Melanocyte of skin (primary cell): Measurements from ENCODE around the genes NEURL1B and CREBRF.

GRCh38 chr5:172453199-172453711 lies 1.1 kb downstream of the SH3PXD2B start:
- CAGE, long polyA plus RNA, 2 experiments, result no peak in any of the 2 experiments

GRCh38 chr5:172640717-172641518 lies at the start of gene NEURL1B:
Gene NEURL1B (plus strand): TSS chr5:172641263.
- CAGE, long polyA plus RNA, 2 experiments, result no peak in any of the 2 experiments

GRCh38 chr5:172646731-172647354 lies 5.8 kb downstream of the NEURL1B start:
- CAGE, long polyA plus RNA, 2 experiments, result no peak in any of the 2 experiments

DNA sequence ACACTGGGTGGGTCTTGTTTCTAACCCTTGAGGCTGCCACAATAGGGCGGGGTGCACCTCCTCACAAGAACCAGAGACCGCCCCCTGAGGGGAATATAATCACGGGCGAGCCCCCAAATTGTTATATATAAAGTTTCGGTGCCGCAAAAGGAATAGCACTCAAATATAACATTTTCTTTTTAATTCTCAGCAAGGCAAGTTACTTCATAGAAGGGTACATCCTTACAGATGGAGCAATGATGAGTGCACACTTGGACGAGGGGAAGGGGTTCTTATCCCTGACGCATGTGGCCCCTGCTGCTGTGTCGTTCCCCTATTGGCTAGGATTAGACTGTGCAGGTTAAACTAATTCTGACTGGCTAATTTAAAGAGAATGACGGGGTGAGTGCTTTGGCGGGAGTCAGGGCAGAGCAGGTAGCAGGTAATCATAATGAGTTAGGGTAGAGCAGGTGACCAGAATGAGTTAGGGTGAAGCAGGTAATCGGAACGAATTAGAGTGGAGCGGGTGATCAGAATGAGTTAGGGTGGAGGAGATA lies 14.8 kb downstream of the NEURL1B start:
- CAGE, long polyA plus RNA, 2 experiments, result no peak in any of the 2 experiments

GRCh38 chr5:172677947-172678252 lies 36.8 kb downstream of the NEURL1B start:
- CAGE, long polyA plus RNA, 2 experiments, result no peak in any of the 2 experiments

DNA sequence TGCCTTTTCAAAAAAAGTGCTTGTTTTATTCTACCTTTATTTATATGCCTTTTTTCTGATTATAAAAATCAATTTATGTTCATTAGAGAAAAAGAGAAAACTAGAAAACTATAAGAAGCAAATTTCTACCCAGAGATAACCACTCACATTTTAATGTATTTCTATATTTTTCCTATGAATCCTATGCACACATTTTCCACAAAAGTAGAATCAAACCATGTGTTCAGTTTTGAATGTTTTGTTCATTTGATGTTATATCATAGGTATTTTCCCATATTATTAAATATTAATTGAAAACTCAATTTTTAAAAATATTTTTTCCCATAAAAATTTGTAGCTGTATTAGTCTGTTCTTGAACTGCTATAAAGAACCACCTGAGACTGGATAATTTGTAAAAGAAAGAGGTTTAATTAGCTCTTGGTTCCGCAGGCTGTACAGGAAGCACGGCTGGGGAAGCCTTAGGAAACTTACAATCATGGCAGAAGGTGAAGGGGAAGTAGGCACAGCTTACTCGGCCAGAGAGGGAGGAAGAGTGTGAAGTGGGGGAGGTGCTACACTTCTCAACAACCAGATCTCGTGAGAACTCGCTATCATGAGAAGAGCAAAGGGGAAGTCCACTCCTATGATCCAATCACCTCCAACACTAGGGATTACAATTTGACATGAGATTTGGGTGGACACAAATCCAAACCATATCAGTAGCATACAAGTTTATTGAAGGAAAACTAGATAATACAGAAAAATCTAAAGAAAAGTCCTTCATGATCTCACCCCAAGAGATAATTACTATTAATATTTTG lies 39.7 kb downstream of the NEURL1B start:
- CAGE, long polyA plus RNA, 2 experiments, result no peak in any of the 2 experiments

GRCh38 chr5:172721867-172722393 lies 49.1 kb downstream of the DUSP1 start:
- CAGE, long polyA plus RNA, 2 experiments, result no peak in any of the 2 experiments

GRCh38 chr5:172725092-172725627 lies 45.8 kb downstream of the DUSP1 start:
- CAGE, long polyA plus RNA, 2 experiments, result no peak in any of the 2 experiments

GRCh38 chr5:172833351-172834072 lies 539 bp upstream of the ERGIC1 start:
- CAGE, long polyA plus RNA, 2 experiments, result no peak in any of the 2 experiments

GRCh38 chr5:172854886-172855443 lies 20.9 kb downstream of the ERGIC1 start:
- CAGE, long polyA plus RNA, 2 experiments, result no peak in any of the 2 experiments

DNA sequence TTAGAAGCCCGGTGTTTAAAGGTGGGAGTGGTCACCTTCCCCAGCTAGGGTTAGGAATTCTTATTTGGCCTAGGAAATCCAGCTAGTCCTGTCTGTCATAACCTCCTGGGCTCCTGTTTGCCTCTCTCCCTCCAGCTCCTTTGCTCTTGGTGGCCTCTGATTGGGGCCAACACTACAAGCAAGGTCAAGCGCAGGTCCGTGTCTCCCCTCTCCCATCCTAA lies 53.3 kb upstream of the RPL26L1 start:
- CAGE, long polyA plus RNA, 2 experiments, result no peak in any of the 2 experiments

DNA sequence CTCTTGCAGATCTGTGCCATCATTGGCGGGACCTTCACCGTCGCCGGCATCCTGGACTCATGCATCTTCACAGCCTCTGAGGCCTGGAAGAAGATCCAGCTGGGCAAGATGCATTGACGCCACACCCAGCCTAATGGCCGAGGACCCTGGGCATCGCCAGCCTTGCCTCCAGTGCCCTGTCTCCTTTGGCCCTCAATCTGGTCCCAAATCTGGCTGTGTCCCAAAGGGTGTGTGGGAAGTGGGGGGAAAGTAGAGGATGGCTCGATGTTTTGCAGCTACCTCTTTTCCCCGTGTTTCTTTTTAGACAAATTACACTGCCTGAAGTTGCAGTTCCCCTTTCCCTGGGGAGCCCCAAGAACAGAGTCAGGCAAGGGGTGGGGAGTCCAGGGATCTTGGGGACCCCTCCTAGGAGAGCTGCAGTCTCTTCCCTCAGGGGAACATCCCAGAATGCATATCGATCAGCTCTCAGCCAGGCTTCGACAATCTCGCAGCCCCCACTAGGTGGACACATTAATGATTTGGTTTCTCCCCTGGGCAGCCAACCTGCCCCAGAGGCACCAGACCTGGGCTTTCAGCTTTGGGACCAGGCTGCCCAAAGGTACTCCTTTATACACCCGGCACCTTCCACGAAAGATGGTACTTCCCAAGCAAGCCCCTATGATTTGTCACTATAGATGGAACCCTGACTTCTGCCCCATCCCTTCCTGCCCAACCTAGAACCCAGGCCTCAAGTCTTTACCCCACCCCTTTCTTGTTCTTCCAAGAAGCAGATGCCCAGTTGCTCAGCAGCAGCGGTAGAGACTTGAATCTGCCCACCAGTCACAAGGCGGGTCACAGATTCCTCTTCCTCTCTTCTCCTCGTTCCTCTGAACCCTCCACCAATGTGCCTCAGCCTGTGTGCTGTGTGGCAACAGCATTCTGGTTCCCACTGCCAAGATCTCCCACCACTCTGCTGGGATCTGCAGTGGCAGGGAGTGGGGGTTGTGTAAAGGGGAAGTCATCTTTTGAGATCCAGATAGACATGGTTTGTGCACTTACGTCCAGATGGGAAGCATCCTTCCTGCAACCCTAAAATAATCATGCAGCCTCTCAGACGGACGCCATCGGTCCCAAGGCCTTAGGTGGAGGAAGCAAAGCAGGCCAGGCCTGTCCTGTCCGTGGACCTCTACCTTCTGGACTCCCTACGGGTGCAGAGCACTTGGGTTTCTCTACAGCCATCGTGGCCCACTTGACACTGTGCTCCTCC lies 8.1 kb upstream of the RPL26L1 start:
- CAGE, long polyA plus RNA, 2 experiments, result no peak in any of the 2 experiments

GRCh38 chr5:173056266-173057240 lies at the start of gene CREBRF:
Gene CREBRF (plus strand): TSS chr5:173056352.
- CAGE, long polyA plus RNA, 2 experiments, result start-site peak on the plus strand in 1 of 2 experiments, at chr5:173056368-173056412 at its widest, 39 to 120 reads per replicate

GRCh38 chr5:173242513-173243200 lies 7.7 kb upstream of the NKX2-5 start:
- CAGE, long polyA plus RNA, 2 experiments, result no peak in any of the 2 experiments

GRCh38 chr5:173303615-173304356 lies 24.4 kb downstream of the STC2 start:
- CAGE, long polyA plus RNA, 2 experiments, result no peak in any of the 2 experiments

GRCh38 chr5:173315287-173316546 lies 12.5 kb downstream of the STC2 start:
- CAGE, long polyA plus RNA, 2 experiments, result no peak in any of the 2 experiments

GRCh38 chr5:173420029-173420582 lies 91.9 kb upstream of the STC2 start:
- CAGE, long polyA plus RNA, 2 experiments, result no peak in any of the 2 experiments

- CAGE, long polyA plus RNA, 2 experiments, result no peak in any of the 2 experiments
These were observed 126.0 kb upstream of the STC2 start for GRCh38 chr5:173454183-173454719.

GRCh38 chr5:173600775-173601115 lies 15.7 kb downstream of the BOD1 start:
- CAGE, long polyA plus RNA, 2 experiments, result no peak in any of the 2 experiments

GRCh38 chr5:173615696-173616559 lies 522 bp downstream of the BOD1 start:
- CAGE, long polyA plus RNA, 2 experiments, result no peak in any of the 2 experiments